ENCODE data around the gene REXO1.

DNA sequence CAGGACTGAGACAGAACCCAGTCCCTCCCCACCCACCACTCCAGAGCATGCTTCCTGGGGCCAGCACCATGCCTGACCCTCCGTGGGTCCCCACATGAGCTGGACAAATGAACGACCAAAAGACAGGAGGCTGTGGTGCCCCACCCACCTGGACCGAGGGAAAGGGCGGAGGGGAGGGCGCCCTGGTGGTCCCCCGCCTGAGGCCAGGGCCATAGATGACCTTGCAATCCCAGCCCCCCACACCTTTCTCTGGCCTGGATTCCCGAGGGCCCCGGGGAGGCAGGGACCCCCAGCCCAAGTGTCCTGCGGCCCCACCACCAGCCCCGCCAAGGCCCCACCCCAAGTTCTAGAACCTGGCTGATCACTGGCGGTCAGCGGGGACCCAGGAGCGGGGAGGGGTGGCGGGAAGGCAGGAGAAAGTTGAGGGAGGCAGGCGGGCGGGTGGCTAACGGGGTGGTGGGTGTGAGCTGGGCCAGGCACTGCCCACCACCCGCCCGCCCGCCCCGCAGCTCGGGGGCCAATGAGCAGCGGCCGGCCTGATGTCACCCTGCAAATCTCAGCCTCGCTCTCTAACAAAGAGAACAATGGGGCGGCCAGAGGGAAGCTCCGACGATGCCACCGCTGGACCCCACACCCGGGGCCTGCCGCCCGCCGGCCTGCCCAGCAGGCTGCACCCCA lies 1.8 kb downstream of the MEX3D start:
- RRBS, result 3% methylated on average over 7 of the region's 33 CpGs

DNA sequence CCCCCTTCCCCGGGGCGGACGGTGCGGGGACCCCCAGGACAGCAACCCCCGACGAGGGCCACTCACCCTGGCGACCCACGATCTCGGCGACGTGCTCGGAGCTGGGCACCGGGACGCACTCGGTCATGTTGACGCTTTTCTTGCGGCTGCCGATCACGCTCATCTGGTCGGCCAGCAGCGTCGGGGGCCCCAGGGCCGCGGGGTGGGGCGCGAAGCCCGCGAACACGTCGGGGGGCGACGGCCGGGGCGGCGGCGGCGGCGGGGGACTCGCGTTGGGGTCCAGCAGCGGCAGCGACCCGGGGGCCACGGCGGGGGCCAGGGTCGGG lies 764 bp downstream of the MEX3D start:
- RRBS, result 3% methylated on average over 23 of the region's 46 CpGs

- RRBS, result 93% methylated on average over 5 of the region's 33 CpGs
Observed at GRCh38 chr19:1577375-1577949, 9.3 kb upstream of the MEX3D start.

DNA sequence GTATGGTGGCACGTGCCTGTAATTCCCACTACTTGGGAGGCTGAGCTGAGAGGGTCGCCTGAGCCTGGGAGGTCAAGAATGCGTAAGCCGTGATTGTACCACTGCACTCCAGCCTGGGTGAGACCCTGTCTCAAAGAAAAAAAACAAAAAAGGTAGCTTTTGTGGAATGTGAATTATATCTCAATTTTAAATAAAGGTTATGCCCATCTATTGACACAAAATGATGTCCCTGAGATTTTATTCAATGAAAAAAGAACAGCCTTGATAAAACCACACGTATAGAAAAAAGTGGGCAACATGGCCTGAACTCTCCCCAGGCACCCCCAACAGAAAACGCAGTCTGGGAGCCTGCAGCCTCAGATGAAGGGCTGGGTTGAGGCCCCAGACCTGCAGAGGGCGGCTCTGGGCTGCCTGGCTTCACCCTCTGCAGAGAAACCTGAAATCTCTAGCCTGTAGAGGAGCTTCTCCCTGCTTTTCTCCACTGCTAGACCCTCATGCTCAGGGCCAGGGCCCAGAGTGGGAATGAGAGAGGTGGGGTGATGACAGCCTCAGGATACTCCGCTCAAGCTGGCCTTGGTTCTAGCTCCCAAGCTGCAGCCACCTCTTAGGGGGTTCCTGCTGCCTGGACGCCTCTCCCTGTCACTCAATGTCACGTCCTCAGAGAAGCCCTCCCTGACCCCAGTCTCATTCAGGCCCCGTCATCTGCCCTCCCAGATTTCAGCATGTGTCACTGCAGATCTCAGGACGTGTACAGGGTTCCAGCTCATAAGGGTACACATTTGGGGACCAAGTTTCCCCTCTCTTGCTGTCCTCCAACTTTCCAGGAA lies 2.0 kb downstream of the MBD3 start:
- RRBS, result no CpG with 5 or more reads among the region's 12 CpGs

DNA sequence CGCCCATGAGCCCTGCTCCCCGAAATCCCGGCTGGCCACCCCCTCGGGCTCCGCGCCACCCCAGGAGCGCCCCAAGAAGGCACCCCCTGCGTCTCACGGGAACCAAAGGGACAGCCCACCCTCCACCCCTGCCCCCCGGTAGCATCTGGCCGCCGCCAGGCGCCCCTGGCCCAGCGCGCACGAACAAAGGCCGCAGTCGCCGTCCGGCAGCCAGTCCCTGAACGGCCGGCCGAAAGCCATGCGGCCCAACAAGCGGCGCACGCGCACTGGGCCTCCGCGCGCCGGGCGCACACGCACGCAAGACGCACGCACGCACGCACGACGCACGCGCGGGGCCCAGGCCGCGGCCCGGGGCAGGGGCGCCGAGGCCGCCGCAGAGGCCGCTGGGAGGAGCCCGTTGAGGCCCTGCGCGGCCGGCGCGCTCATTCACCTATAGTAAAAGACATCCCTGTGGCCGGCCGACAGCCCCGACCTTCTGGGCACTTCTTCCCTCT lies 526 bp downstream of the MBD3 start:
- RRBS, result under 1% methylated on average over 55 of the region's 61 CpGs

DNA sequence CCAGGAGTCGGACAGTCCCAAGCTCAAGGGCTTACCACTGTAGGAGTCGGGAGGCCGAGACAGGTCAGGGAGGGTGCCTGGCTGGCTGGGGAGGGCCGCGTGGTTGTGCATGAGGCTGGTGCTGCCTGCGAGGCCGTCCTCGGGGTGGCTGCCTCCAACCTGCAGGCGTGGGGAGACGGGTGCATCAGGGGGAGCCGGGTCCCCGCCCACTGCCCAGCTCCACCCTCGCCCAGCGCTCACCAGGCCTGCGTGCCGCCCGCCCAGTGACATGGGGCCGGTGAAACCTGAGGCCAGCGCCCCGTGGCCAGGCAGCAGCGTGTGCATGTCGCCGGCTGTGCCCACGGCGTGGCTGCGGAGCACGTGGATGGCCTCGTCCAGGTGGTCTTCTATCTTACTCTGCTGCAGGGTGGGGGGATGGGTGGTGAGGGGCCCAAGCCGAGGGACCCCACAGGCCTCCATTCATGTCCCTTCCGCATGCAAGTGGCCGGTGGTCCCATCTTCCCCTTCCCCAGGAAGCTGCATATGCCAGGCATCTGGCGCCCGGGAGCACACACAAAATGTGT lies 13.9 kb upstream of the UQCR11 start:
- RRBS, result 96% methylated on average over 15 of the region's 33 CpGs

- RRBS, result 94% methylated on average over 23 of the region's 53 CpGs
Observed at GRCh38 chr19:1815287-1816151, 3.4 kb upstream of the ATP8B3 start.

DNA sequence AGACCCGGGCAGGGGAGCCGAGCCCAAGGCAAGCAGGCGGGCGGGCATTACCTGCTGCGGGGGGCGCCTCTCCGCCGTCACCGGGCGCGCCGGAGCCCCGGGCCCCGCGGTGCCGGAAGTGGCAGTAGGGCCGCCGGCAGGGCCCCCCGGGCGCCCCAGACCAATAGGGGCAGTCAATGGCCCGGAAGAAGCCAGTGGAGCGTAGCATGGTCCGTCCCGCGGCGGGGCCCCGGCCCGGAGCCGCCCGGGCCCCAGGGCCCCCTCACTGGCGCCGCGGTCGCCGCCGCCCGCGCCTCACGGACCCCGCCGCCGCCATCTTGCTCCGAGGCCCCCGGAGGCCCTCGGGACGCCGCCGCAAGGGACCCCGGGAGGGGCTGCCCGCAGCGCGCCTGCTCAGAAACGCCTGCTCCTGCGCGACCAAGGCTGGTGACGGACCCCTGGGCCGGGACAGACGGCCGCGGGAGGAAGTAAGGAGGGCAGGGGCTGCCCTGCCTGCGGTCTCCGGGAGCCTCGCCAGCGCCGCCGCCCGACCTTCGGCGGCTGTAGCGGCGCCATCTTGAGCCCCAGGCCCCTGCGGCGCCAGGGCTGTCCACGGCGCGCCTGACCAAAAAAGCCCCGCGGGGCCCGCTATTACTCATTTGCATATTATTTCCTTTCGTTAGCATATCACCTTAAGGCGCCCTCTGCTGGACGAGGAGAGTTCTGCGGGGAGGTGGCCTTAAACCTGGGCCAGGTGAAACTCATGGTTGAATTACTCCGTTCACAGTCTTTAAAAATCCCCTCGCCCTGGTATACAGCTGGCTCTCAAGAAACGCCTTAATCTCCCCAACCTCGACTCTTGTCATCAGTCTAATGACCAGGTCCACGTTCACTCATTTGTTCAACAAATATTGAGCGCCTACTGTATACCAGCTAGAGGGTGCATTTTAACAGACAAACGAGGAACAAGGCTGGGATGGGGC lies at the start of gene REXO1:
REXO1 (minus strand) TSS at position 333 of the 962 bp plus-strand sequence.
- RRBS, result 2% methylated on average over 38 of the region's 90 CpGs

DNA sequence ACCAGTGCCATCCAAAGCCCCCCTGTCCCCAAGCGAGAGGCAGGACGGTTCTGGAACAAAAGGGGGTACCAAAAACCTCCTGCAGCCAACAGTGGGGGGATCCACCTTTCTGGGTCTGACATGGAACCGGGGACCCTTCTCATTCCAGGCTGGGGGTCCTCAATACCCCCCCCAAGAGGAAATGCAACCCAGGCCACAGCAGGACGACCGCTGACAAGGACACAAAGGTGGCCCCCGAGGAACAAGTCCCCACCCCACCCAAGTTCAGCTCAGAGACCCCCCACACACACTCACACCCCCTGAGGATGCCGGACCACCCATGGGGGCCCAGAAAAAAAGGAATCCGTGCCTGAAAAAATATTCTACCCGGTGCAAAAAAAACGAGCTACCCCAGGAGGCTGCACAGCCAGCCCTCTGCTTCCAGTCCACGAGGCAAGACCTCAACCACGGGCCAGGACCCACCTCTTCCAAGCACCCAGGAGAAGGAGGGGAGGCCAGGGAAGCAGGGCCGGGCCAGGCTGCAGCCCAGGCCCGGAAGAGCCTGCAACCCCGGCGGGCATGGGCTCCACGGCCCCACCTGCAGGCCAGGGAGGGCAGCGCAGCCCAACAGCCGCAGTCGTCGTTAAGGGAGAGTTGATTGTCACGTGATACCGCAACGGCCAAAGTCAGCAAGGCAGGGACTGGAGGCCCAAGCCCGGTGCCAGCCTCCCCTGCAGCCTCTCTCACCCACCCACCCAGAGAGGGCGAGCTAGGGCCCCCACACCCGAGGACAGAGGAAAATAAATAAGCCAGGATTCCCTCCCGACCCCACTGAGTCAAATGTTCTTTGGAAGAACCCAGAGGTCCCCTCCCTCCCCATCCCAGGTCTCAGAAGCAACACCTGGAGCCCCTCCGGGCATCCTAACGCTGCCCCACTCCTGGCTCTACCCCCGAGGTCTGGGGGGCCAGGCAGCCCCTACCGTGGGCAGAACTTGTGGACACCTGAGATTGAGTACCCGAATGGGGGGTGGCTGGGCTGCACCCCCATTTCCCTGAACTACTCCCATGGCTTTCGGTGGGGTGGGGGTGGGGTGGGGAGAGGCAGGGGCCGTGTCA lies 5.0 kb upstream of the REXO1 start:
- RRBS, result 80% methylated on average over 2 of the region's 35 CpGs

DNA sequence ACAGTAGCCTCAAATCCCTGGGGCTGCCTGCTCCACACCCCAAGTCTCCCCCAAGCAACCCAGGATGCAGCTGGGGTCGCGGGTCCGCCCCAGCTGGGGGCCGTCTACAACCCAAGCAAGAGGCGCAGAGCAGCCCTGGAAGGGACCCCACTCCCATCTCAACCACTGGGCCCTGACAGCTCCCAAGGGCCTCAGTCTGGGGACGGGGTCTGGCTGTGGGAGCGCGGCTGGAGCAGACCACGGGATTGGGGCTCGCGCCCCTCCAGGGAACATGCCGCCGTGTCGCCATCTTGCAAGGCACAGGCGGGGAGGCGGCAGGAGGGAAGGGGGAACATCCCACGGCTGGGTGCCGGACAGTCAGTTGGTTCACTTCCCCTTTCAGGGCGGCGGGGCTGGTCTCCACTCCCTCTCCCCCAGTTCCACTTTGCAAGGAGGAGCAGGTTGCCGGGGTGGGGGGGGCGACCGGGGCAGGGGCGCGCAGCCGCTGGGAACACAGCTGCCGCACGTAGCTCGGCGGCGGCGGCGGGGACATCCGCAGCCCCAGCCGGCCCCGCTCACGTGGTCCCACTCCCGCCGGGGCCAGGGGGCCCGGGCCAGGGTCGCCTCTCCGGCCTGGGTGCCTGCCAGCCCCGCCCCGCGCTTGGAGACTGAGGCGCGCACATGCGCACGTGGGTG lies 6.7 kb downstream of the KLF16 start:
- RRBS, result 92% methylated on average over 7 of the region's 49 CpGs

DNA sequence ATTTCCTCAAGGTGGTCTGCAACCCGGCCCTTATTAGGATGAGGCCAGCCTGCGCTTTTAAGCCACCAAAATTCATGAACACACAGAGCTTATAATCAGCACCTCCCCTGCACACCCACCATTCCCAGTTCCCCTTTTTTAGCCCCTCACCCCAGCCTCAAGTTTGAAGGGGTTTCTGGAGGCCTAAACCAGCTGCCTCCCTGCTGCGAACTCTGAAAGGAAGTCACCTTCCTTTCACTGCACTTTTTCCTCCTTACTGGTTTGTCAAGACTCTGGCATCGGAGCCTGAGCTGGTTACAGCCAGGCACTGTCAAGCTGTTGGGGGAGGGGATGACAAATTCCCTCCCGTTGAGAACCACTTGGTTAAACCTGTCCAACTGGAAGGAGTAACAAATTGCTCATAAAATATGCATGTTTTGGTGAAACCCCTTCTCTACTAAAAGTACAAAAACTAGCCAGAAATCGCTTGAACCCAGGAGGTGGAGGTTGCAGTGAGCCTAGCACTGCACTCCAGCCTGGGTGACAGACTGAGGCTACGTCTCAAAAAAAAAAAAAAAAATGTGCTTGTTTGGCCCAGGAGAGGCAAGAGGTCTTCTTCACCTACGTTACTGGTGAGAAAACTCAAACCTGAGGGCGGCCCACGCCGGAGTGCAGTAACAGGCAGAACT lies 716 bp upstream of the ADAT3 start:
- RRBS, result no CpG with 5 or more reads among the region's 11 CpGs

- RRBS, result 98% methylated on average over 10 of the region's 53 CpGs
Observed at GRCh38 chr19:1978557-1979104, 36.9 kb downstream of the BTBD2 start.

DNA sequence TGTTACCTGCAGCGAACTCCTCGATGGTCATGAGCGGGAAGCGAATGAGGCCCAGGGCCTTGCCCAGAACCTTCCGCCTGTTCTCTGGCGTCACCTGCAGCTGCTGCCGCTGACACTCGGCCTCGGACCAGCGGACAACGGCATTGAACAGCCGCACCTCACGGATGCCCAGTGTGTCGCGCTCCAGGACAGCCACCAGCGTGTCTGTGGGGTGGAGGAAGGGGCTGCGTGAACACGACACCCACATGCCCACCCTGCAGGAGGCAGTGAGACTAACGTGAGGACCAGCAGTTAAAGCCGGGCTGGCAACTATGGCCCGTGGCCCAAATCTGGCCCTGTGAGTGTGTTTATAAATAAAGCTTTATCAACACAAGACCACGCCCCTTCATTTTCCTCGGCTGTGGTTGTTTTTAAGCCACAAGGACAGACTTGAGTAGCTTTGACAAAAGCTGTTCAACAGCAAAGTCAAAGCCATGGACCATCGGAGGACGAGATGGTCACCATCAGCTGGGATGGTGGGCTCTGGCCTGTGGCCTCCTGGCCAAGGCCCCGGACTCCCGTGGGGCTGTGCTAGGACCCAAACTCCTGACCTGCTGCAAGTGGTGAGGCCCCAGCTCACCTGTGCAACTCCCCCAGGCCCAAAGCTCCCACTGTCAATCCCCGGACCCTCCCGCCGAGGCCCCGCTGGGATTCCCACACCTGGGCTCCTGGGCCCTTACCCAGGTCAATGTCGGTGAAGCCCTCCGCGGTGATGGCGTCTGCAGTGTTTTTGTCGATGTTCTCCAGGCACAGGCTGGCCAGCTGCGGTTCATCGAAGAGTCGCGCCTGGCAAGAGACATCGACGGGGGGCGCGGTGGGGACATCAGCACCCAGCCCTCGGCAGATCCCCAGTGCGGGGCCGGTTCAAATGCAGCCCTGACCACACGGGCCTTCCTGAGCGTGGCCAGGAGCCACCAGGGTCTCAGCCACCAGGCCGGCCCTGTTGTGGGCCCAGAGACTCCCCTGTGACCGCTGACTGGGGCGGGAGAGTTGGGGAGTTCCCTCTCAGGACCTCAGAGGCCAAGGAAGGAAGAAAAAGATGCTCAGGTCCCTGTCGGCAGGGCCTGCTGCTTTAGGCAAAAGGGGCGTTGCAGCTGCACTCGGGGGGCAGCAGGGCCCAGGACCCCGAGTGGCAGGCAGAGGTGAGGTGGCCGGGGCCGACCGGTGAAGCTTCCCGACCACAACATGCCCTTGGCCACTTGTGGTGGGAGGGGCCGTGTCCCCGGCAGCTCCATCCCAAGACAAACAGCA lies 25.1 kb downstream of the BTBD2 start:
- RRBS, result 96% methylated on average over 7 of the region's 62 CpGs

DNA sequence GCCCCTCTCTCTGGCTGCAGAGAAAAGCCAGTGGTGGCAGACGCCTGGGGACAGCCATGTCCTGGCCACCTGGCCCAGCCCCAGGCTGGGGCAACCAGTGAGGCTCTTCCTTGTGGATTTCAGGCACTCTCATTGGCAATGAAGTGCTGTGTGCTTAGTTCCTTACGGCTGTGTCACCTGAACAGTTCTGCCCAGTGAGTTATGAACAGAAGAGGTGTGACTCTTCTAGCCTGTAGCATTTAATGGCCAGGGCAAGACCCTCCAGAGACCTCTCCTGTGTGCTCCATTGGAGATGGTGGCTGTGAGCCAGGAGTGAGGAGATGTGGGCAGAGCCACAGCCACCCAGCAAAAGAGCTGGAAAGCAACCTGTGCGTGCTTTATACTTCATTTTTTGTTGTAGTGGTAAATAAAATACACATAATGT lies 6.2 kb upstream of the BTBD2 start:
- RRBS, result no CpG with 5 or more reads among the region's 3 CpGs

GRCh38 chr19:2039148-2039417 lies 12.0 kb downstream of the MKNK2 start:
- RRBS, result no CpG with 5 or more reads among the region's 9 CpGs

- RRBS, result 82% methylated on average over 9 of the region's 22 CpGs
Observed at GRCh38 chr19:2097343-2097894, 704 bp downstream of the IZUMO4 start.

DNA sequence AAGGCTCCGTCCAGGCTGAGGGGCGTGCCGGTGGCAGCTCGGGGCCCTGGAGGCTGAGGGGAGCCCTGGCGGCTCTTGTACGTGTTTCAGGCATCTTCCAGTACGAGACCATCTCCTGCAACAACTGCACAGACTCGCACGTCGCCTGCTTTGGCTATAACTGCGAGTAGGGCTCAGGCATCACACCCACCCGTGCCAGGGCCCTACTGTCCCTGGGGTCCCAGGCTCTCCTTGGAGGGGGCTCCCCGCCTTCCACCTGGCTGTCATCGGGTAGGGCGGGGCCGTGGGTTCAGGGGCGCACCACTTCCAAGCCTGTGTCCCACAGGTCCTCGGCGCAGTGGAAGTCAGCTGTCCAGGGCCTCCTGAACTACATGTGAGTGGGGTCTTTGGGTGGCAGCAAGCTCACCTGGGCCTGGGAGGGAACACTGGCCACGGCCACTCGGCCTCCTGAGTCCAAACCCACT lies 1.3 kb downstream of the IZUMO4 start:
- RRBS, result no CpG with 5 or more reads among the region's 21 CpGs

DNA sequence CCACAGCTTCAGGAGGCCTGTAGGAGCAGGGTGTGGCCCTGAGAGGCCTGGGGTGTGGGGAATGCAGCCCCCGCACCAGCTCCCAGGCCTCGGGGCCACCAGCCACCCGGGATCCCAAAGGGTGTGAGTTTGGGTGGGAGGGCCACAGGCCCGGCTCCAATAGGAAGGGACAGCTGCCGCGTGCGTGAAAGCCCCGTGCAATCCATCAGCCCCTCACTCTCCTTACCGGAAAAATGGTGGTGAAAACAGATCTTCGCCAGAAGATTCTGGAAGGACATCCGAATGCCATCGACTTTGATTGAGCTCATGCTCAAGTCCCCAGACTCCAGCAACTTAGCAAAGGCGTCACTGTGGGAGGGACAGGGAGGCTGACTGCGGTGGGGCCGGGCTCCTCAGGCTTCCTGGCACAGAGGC lies 12.2 kb downstream of the IZUMO4 start:
- RRBS, result 98% methylated on average over 7 of the region's 15 CpGs

GRCh38 chr19:2110492-2111136 lies 13.9 kb downstream of the IZUMO4 start:
- RRBS, result 94% methylated on average over 4 of the region's 24 CpGs

DNA sequence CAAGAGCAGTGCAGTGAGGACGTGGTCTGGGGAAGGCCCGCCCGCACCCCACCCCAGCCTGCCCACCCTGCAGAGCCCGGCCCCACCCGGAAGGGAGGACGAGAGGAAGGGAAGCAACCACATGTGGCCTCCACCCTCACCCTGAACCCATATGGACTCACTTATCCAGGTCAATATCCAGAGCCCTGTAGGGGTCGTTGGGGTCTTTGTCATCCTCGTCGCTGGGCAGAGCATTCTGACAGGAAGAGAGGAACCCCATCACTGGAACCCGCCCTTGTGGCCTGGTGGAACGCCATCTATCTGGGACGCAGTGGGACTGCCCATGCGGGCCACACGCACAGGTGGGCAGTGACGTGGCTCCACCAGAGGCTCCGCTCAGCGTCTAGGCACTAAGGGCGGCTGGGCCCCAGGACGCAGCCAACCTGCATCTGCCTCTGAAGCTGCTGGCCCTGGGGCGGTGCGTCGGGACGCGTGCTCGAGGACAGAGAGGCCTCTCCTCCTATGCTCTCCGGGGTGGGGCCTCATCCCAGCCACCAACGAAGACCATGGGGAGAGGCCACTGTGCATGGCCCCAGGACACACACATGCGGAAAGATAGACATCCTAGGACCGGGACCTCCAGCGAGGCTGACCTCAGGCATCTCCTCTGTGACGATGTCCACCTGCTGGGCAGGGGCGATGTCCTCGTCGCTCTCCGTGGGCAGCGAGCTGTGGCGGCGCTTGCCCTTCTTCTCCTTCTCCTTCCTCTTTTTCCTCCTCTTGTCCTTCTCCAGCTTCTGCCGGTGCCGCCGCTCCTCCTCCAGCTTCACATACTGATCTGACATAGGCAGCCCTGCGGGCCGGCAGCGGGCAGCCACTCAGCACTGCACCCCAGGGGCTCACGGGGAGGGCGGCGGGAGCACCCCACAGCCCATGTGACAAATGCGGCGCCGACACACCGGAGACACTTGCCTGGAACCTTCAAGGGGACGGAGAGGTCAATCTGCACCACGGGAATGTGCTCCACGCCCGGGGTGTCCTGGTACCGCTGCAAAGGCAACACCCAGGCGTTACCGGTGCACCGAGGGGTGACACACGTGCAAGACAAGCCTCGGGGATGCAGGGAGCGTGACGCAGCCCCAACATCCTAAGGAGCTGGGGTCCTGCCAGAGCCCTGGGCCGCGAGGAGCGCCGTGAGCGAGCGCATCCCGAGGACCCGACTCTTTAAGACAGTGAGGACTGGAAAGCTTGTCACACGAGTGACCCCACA lies 18.3 kb downstream of the IZUMO4 start:
- RRBS, result 96% methylated on average over 14 of the region's 72 CpGs